ENCODE measurements around a stretch of chr17.

- PRO-cap, result no peak
These were observed 11.2 kb downstream of the METRNL start for GRCh38 chr17:83090651-83090995.